Measurements from ENCODE around the genes LST1, AIF1, DDAH2 and RNF5.

GRCh38 chr6:31585920-31586337, at the start of gene LST1:
TSS of gene LST1 (plus strand) at chr6:31586277.
- PRO-cap = no peak

GRCh38 chr6:31614796-31615495, at the start of gene AIF1:
TSS of gene AIF1 (plus strand) at chr6:31615234.
- PRO-cap = no peak

DNA sequence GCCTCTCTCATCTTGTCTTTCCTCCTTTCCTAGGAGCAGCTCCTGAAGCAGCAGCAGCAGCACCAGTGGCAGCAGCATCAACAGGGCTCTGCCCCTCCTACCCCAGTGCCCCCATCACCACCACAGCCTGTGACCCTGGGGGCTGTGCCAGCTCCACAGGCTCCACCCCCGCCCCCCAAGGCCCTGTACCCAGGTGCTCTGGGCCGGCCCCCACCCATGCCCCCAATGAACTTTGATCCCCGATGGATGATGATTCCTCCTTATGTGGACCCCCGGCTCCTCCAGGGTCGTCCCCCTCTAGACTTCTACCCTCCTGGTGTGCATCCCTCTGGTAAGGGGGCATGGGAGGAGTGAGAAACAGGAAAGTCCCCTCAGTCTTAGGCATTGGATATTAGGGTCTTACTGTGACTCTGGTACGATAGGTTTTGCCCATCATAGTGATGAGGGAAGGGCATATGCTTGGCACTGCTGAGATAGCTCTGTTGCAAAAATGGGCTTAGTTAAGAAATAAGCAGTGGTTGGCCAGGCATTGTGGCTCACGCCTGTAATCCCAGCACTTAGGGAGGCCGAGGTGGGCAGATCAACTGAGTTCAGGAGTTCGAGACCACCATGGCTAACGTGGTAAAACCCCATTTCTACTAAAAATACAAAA, 9.1 kb downstream of the PRRC2A start:
- PRO-cap = no peak

DNA sequence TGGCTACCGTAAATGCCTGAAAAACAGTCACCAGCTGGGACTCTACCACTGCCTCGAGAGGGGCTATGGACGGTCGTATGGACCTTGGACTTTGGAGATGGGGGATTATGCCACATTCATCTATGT, 165 bp upstream of the BAG6 start:
- PRO-cap = no peak

DNA sequence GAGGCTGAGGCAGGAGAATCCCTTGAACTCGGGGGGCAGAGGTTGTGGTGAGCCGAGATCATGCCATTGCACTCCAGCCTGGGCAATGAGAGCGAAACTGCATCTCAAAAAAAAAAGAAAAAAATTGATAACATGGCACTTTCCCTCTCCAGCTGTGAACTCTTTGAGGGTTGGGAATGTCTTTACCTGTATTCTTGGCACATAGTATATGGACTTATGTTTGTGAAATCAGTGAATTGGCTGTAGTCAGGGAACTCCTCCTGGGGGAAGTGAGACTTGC, 957 bp upstream of the C6orf47 start:
- PRO-cap = no peak

DNA sequence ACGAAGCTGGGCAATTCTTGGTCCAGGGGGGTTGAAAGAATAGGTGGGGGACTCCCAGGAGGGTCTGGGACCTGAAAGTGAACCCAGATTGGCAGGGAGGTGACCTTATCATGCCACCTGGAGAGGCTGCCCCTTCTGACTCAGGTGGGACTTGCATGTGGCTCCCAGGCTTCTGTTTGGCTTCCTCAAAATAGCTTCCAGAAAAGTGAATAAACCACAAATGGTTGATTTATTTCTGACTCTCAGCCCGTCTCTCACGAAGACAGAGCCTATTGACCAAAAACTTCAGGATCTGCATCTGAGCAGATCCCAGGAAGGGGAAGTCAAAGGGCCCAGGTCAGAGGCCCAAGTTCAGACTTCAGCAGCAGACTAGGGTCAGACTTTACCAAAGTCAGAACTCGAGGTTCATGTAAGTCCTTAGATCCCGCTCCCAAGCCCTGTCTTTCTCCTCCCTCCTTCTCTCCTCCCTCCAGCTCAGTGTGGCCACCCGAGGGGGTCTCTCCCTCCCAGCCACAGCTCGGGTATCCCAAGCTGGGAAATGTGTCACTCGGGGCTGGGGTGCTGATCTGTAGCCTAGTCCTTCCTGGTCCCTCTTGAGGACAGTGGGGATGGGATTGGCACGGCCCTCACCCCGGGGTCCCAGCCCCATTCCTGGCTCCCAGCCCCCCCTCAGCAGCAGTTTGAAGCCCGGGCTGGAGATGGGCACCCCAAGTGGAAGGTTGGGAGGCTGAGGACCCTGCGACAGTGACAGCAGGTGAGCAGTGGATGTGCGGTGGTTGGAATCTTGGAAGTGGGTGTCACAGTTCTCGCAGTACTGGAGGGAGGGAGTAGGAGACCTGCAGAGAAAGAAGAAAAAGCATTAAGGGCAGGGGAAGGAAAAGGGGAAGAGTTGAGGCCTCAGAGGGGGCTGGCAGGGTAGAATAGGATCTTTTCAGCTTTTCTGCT, 1.6 kb upstream of the C6orf47 start:
- PRO-cap = no peak

GRCh38 chr6:31663834-31664765, 697 bp downstream of the GPANK1 start:
- PRO-cap = no peak

DNA sequence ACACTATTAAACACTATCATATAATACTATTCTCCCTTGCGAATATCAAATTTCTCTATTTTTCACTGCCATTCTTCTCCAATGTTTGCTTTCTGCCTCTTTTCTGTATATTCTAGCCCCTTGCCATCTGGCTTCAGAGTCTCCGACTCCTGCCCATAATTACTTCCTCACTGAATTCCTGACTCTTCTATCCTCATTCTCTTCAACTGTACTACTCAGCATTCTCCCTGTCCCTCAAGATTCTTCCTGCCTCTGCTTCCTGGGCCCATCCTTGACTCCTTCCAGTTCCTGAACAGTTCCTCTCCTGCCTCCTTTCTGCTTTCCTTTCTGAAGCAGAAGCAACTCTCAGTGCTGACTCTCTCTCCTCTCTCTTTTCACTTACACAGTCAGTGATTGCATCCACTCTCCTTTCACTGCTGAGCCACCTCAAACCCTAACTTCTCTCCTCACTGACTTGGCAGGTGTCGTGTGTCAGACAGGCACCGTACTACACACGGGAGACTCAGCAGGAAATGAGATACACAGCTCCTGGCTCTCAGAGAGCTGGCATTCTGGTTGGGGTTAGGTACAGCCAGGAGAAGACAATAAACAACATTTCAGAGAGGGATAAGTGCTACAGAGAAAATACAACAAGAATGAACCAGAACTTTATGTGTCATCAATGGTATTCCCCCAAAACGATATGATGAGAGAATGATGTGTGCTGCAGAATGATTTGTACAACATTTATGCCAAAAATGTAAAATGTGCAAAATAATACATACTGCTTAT, 5.6 kb downstream of the ABHD16A start:
- PRO-cap = no peak

- PRO-cap = no peak
These were observed 1.2 kb downstream of the MPIG6B start for GRCh38 chr6:31724345-31724803.

GRCh38 chr6:31728973-31729715, at the start of gene DDAH2:
TSS of gene DDAH2 (minus strand) at chr6:31729299.
- PRO-cap = no peak

GRCh38 chr6:31775656-31776006, 1.5 kb downstream of the VWA7 start:
- PRO-cap = no peak

DNA sequence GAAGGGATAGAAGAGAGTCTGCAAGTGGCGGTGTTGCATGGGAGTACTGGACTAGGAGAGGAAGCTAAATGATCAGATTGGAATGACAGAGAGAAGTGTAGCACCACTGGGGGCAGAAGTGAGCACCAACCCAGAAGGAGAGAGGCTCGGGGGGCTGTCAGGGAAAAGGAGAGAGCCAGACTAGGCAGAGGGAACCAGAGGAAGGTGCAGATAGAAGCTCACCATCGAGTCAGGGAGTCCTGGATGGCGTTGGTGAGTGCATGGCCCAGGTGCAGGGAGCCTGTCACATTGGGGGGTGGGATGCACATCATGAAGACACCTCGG, 4.2 kb downstream of the VARS1 start:
- PRO-cap = no peak

DNA sequence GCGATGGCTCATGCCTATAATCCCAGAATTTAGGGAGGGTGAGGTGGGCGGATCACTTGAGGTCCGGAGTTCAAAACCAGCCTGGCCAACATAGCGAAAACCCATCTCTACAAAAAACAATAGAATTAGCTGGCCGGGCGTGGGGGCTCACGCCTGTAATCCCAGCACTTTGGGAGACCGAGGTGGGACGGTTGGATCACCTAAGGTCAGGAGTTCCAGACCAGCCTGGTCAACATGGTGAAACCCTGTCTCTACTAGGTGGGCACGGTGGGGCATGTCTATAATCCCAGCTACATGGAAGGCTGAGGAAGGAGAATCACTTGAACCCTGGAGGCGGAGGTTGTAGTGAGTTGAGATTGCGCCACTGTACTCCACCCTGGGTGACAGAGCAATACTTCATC, 4.0 kb downstream of the HSPA1B start:
- PRO-cap = no peak

GRCh38 chr6:31836190-31836759, 8.7 kb downstream of the HSPA1B start:
- PRO-cap = no peak

GRCh38 chr6:31895618-31896038, 1.9 kb downstream of the EHMT2 start:
- PRO-cap = no peak

DNA sequence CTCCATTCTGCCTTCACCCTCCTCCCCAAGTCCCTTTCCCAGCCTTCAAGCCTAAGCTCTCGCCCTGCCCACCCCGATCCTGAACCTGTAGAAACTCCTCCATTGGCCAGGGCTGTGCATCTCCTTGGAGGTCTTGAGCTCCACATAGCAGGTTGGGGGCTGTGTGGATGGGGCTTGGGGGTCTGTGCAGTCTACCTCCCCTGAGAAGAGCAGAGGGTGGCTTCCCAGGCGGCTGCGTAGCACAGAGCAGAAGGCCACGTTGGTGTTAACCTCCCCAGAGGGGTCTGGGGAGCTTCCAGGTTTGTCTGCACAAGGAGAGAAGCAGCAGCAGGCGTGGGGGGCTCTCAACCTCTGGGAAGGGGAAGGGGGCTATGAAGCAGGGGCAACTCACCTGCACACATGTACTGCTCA, 1.4 kb downstream of the DXO start:
- PRO-cap = no peak

- PRO-cap = no peak
These were observed 26.5 kb downstream of the CYP21A2 start for GRCh38 chr6:32064668-32065230.

DNA sequence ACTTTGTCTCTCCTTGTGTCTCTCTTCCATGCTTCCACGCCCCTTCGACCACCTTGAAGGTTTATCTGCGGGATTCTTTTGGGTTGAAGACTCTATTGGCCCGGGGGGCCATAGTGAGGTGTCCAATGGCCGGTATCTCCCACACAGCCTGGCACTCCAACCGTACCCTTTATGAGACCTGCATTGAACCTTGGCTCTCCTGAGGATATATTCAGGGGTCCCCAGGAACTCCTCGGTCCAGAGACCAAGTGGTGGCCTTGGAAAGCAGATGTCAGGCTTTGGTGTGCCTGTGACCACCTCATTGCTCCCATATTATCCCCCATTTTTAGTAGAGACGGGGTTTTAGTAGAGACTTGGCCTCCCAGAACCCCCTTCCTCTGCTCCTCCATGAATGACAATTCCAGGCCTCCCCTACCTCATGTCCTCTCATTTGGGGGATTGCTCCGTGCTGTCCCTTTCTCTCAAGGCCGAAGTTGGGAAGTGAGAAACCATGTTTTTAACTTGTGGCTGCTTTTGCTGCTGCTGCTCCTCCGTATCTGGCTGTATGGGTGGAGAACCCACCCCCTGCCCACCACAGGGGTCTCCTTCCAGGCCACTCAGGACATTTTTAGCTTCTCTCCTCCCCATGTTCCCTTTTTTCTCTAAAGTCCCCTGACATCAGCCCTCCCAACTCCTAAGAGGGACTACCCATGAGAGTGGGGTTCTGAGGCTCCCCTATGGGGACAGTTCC, 1.5 kb upstream of the EGFL8 start:
- PRO-cap = no peak

DNA sequence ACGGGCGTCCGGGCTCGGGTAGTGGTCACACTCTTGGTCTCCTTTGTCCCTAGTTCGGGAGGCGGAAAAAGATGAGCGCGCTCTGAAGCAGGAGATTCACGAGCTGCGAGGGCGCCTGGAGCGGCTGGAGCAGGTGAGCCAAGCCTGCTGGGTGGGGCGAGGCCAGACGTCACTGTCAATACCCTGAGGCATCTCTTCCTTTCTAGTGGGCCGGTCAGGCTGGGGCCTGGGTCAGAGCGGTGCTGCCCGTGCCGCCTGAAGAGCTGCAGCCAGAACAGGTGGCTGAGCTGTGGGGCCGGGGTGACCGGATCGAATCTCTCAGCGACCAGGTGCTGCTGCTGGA, 2.9 kb downstream of the EGFL8 start:
- PRO-cap = no peak

- PRO-cap = bidirectional peak, plus-strand start at chr6:32178497, minus-strand start at chr6:32178237
These were observed at the start of gene RNF5 for GRCh38 chr6:32178342-32179137. TSS of gene RNF5 (plus strand) at chr6:32178405.

Data from natural killer cell (primary cell).